Heart left ventricle (tissue), 7 donors: ENCODE measurements around the genes IRF1, KIF3A and CCNI2.

GRCh38 chr5:131671279-131671943, 36.4 kb upstream of the RAPGEF6 start:
- PRO-cap, 6 experiments: no peak in any of the 6 experiments
- RAMPAGE, long total RNA, 2 experiments: no peak in any of the 2 experiments
- RRBS: no CpG with 5 or more reads among the region's 3 CpGs

- PRO-cap, 6 experiments: no peak in any of the 6 experiments
- RAMPAGE, long total RNA, 2 experiments: no peak in any of the 2 experiments
- RRBS: no CpG with 5 or more reads among the region's 7 CpGs
Measured at GRCh38 chr5:131727677-131728404, 69.0 kb downstream of the FNIP1 start.

DNA sequence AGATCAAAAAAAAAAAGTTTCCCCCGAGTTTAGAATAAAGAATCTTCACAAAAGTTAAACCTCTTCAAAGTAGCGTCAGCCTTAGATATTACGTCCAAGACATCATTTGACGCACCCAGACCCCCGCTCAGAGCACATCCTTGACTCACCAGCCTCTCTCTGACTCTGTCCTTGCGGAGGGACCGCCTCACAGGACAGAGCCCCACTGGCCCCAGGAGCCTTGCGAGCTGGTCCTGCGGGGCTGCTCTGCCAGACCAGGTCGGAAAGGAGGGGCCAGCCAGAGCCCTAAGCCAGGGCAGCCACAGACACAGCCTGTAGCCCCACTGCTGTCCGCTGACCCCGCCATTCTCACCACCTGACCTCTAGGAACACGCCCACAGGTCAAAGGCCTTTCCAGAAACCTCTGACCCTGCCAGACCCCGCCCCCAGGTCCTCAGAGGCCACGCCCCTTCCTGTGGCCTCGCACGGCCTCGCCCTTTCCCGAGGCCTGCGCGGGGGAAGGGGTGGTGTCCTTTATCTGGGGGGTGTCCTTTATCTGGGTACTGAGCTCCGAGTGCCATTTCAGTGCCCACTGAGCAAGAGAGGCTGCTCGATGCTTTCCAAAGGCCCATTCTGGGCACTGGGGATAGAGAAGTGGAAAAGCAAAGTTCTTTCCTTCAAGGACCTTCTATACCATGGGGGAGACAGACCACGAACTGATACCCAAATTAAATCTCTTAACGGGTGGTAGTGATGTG, 46.7 kb downstream of the P4HA2 start:
- PRO-cap, 6 experiments: no peak in any of the 6 experiments
- RAMPAGE, long total RNA, 2 experiments: no peak in any of the 2 experiments
- RRBS: no CpG with 5 or more reads among the region's 25 CpGs

DNA sequence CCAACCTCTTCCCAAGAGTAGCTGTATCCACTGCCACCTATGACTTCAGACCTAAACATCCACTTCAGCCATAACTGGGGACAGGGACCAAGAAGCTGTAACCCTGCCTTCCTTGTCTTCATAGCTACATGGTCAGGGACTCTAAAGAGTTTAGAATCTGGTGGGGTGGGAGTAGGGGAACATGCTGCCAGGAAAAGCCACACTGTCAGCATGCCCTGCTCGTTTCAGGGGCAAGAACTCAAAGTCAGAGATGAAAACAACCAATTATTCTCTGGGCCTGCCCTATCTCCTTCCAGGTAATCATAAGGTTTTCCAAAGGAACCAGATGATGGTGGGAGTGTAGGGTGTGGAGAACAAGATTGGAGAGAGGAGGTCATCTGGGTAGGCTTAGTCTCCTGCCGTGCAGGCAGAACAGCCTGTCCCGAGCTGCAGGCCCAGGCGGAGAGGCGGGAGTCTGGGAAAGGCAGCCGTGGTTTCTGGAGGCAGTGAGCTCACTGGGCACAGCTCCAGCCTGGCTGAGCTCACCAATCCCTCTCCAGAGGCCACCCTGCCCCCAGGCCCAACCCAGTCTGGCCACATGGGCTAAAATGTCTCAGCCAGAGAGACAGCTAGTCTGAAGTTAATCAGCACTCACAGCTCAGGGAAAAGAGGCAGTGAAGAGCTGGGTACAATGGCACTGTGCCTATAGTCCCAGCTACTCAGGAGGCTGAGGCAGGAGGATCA, 12.5 kb downstream of the P4HA2 start:
- PRO-cap, 6 experiments: peak in 5 of 6 experiments; most common plus-strand start position 622 of the sequence (in 2); most common minus-strand start position 413 of the sequence (in 3)
- RAMPAGE, long total RNA, 2 experiments: no peak in any of the 2 experiments
- RRBS: no CpG with 5 or more reads among the region's 6 CpGs

DNA sequence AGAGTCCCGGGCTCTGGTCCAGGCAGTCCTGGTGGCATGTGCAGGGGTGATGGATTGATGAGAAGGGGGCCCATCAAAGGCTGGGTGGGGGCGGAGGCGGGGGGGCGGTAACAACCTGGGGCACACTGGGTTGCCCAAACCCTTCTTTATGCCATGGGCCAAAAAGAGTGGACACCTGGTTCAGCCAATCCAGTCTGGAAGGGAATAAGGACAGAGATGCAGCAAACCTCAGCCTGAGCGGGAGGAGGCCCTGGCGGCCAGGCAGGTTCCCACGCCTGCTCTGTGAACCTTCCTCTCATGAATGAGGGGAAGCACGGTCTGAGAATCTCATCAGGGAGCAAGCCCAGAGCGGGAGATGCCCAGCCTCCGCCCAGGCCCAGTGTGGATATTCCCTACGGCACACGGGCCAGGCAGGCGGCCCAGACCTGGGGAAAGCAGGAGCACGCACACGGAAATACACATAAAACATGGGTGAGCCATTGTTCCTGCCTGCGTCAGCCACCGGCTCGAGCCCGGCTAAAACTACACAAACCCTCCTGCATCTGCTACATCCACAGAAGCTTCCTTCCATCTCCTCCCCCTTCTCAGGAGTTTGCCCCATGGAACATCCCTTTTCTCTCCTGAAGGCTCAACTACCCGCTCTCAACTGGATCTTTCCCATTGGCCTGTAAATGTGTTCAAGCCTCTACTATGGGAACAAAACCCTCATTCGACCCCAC, 1.0 kb upstream of the P4HA2 start:
- PRO-cap, 6 experiments: peak in 5 of 6 experiments; most common plus-strand start position 192 of the sequence (in 1); most common minus-strand start position 303 of the sequence (in 5)
- RAMPAGE, long total RNA, 2 experiments: no peak in any of the 2 experiments
- RRBS: no CpG with 5 or more reads among the region's 21 CpGs

GRCh38 chr5:132301915-132302346, 7.7 kb downstream of the SLC22A4 start:
- PRO-cap, 6 experiments: peak in 1 of 6 experiments; most common minus-strand start chr5:132302088 (in 1)
- RAMPAGE, long total RNA, 2 experiments: no peak in any of the 2 experiments
- RRBS: no CpG with 5 or more reads among the region's 2 CpGs

GRCh38 chr5:132310061-132310769, 16.0 kb downstream of the SLC22A4 start:
- PRO-cap, 6 experiments: no peak in any of the 6 experiments
- RAMPAGE, long total RNA, 2 experiments: no peak in any of the 2 experiments
- RRBS: no CpG with 5 or more reads among the region's 8 CpGs

DNA sequence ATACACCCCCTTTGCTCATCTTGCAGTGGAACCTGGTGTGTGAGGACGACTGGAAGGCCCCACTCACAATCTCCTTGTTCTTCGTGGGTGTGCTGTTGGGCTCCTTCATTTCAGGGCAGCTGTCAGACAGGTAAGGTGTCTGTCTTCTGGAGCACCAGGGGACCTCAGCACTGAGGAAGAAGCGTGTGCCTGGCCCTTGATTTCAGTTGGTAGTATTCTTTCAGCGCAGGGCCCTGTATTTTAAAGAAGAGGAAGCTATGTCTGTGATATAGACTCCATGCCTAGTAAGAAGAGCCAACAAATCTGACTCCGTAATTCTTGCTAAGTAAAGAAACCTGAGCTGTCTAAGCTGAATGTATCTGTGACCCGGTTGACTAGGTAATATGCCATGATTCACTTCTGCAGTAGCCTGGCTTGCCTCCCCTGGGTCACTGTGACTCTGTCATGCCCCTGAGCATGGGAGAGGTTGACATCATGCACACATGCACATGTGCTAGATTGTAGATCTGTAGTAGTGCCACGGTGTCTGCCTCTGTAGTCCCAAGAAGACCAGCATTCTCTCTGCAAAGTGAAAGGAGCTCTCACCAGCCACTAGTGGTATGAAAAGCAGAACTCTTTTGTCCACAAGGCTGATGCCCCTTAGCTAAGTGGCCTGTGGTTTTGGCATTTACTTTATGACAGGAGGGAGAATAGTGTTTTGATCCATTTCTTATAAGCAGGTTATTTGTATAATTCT, 9.0 kb downstream of the SLC22A5 start:
- PRO-cap, 6 experiments: no peak in any of the 6 experiments
- RAMPAGE, long total RNA, 2 experiments: no peak in any of the 2 experiments
- RRBS: no CpG with 5 or more reads among the region's 7 CpGs

- PRO-cap, 6 experiments: no peak in any of the 6 experiments
- RAMPAGE, long total RNA, 2 experiments: no peak in any of the 2 experiments
- RRBS: no CpG with 5 or more reads among the region's 1 CpG
Measured at GRCh38 chr5:132414644-132414899, 45.1 kb downstream of the SLC22A5 start.

GRCh38 chr5:132434530-132435473, 55.8 kb downstream of the IRF1 start:
- PRO-cap, 6 experiments: no peak in any of the 6 experiments
- RAMPAGE, long total RNA, 2 experiments: no peak in any of the 2 experiments
- RRBS: no CpG with 5 or more reads among the region's 13 CpGs

DNA sequence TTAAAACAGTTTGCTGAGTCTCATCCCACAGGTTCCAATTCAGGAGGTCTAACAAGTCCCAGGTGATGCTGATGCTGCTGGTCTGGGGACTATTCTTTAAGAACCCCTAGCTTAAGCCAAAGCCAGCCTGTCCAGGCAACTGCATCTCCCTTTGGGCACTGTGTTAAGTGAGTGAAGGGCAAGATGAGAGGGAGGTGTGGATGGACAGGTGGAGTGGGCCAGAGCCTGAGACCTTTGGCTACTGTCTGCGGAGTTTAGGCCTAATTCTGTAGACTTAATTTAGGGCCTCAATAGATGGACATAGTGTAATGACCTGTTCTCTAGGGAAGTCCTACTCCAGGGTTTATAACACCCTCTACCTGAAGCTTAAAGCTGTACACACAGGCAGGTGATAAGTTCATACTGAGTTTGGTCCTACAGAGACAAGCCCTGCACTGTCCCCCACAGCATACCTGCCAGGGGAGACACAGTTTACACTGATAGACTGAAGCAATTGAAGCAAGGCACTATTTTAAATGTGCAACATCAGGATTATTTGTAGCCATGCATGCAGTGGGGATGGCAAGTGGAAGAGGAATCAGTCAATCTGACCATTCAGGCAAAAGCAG, 47.9 kb downstream of the IRF1 start:
- PRO-cap, 6 experiments: no peak in any of the 6 experiments
- RAMPAGE, long total RNA, 2 experiments: no peak in any of the 2 experiments
- RRBS: no CpG with 5 or more reads among the region's 1 CpG

GRCh38 chr5:132456888-132457376, 33.6 kb downstream of the IRF1 start:
- PRO-cap, 6 experiments: no peak in any of the 6 experiments
- RAMPAGE, long total RNA, 2 experiments: no peak in any of the 2 experiments
- RRBS: no CpG with 5 or more reads among the region's 7 CpGs

GRCh38 chr5:132462512-132463085, 28.0 kb downstream of the IRF1 start:
- PRO-cap, 6 experiments: no peak in any of the 6 experiments
- RAMPAGE, long total RNA, 2 experiments: no peak in any of the 2 experiments
- RRBS: no CpG with 5 or more reads among the region's 8 CpGs

DNA sequence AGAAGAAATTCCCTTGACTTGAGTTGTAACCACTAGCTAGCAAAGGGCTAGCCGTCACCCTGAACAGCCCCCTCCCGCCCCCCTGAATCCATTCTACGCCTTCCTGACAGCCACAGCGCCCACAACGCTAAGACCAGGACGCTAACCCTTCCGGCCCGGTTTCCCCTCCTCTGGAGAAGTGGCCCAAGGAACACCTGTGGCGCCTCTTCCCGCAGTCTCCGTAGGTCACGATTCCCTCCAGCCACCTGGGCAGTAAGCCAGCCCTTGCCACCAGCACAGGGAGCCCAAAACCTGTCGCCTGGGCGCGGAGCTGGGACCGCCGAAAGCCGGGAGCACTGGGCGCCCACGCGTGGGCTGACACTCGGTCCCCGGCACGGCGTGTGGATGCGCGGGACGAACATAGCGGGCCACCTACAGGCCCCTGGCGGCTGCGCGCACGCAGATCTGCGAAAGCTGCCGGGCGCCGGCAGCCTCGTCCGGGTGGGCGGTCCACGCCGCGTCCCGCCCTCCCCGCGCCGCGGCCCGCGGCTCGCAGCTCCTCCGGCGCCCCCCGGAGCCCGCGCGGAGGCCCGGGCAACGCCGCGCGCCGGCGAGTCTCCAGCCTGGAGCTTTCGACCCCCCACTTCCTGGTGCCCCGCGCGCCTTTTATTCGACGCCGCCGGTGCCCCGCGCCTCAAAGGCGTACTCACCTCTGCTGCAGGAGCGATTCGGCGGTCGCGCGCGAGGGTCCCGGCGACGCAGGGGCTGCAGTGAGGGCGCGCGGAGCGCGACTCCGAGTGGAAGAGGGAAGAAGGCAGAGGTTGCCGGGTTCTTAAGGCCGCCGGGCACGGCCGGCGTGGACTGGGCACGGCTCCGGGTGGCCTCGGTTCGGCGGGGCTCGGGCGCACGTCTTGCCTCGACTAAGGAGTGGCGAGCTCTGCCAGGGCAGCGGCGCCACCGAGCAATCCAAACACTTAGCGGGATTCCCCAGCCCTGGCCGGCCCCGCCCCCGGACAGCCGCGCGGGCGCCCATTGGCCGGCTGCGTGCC, at the start of gene IRF1:
Gene IRF1 (minus strand): TSS at position 918 of the 1,028 bp plus-strand sequence.
- PRO-cap, 6 experiments: peak in 6 of 6 experiments; most common plus-strand start position 553 of the sequence (in 2); most common minus-strand start position 918 of the sequence (in 6)
- RAMPAGE, long total RNA, 2 experiments: start-site peak on the minus strand in 1 of 2 experiments, centred at position 919 of the sequence, 68 reads per replicate
- RRBS: 1% methylated on average over 62 of the region's 120 CpGs

DNA sequence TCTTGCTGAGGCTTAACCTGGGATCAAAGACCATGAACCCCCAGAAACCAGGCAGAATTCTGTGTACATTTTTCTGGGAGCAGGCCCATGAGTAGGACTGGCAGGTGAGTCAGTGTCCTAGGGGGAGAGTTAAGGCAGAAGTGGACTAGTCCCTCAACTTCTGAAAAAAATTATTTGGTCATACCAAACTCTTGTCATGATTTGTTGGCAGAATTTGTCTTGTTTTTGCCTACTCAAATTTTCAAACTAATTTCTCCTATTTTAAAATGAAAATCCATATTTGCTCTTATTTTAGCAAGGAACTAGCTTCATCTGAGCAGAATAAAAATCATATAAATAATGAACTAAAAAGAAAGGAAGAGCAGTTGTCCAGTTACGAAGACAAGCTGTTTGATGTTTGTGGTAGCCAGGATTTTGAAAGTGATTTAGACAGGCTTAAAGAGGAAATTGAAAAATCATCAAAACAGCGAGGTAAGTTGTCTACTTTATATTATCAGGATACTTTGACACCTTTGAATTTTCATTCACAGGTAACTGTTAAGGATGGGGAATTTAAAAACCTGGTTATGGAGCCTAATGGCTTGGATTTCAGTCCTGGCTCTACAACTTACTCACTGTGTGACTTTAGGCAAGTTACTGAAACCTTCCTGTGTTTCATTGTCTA, 37.9 kb downstream of the RAD50 start:
- PRO-cap, 6 experiments: no peak in any of the 6 experiments
- RAMPAGE, long total RNA, 2 experiments: no peak in any of the 2 experiments
- RRBS: no CpG with 5 or more reads among the region's 2 CpGs

- PRO-cap, 6 experiments: peak in 6 of 6 experiments; most common plus-strand start chr5:132737743 (in 3); most common minus-strand start chr5:132737505 (in 4)
- RAMPAGE, long total RNA, 2 experiments: start-site peak on the minus strand in 2 of 2 experiments, at chr5:132737516-132737550 at its widest, 244 to 508 reads per replicate
- RRBS: 2% methylated on average over 13 of the region's 86 CpGs
Measured at GRCh38 chr5:132736636-132737812, at the start of gene KIF3A. Gene KIF3A, minus strand, starts transcription at chr5:132737546.

- PRO-cap, 6 experiments: peak in 1 of 6 experiments; most common plus-strand start chr5:132747446 (in 1)
- RAMPAGE, long total RNA, 2 experiments: no peak in any of the 2 experiments
- RRBS: 3% methylated on average over 30 of the region's 68 CpGs
Measured at GRCh38 chr5:132746875-132747700, at the start of gene CCNI2. Gene CCNI2, plus strand, starts transcription at chr5:132747426.

DNA sequence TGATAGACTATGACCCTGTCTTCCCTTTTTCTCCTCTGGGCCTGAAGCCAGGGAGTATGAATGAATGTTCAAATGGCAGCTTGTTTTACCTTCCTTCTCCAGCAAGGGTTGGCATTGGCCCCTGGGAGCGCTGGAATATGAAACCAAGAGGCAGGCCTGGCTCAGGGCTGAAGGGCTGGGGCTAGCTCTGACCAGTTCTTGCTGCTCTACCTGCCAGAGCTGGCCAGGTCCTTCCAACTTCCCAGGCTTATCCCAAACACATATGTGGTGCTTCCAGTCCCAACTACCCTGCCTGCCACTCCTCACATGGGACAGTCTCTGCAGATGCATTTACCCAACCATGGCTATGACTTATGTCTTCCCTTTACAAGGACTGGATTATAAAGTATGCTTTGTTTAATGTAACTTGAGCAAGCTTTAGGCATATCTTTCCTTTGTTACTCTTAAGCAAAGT, 6.0 kb downstream of the CCNI2 start:
- PRO-cap, 6 experiments: no peak in any of the 6 experiments
- RAMPAGE, long total RNA, 2 experiments: no peak in any of the 2 experiments
- RRBS: no CpG with 5 or more reads among the region's 1 CpG

GRCh38 chr5:132761743-132761975, 14.4 kb downstream of the CCNI2 start:
- PRO-cap, 6 experiments: no peak in any of the 6 experiments
- RAMPAGE, long total RNA, 2 experiments: no peak in any of the 2 experiments
- RRBS: no CpG with 5 or more reads among the region's 6 CpGs

GRCh38 chr5:132762326-132762642, 14.8 kb downstream of the SEPTIN8 start:
- PRO-cap, 6 experiments: no peak in any of the 6 experiments
- RAMPAGE, long total RNA, 2 experiments: no peak in any of the 2 experiments
- RRBS: no CpG with 5 or more reads among the region's 9 CpGs